Cardiac muscle cell (in vitro differentiated cells and primary cell): Measurements from ENCODE around the genes CYP4A22 and STIL.

- RAMPAGE, long total RNA, result no peak
- RRBS, result no CpG with 5 or more reads among the region's 16 CpGs
Measured at GRCh38 chr1:46522187-46522978, 12.9 kb downstream of the TMEM275 start.

GRCh38 chr1:46526675-46527309 is 8.5 kb downstream of the TMEM275 start:
- RAMPAGE, long total RNA, result no peak
- RRBS, result no CpG with 5 or more reads among the region's 15 CpGs

- RAMPAGE, long total RNA, result no peak
- RRBS, result no CpG with 5 or more reads among the region's 4 CpGs
Measured at GRCh38 chr1:46664869-46665410, 3.2 kb downstream of the ATPAF1 start.

DNA sequence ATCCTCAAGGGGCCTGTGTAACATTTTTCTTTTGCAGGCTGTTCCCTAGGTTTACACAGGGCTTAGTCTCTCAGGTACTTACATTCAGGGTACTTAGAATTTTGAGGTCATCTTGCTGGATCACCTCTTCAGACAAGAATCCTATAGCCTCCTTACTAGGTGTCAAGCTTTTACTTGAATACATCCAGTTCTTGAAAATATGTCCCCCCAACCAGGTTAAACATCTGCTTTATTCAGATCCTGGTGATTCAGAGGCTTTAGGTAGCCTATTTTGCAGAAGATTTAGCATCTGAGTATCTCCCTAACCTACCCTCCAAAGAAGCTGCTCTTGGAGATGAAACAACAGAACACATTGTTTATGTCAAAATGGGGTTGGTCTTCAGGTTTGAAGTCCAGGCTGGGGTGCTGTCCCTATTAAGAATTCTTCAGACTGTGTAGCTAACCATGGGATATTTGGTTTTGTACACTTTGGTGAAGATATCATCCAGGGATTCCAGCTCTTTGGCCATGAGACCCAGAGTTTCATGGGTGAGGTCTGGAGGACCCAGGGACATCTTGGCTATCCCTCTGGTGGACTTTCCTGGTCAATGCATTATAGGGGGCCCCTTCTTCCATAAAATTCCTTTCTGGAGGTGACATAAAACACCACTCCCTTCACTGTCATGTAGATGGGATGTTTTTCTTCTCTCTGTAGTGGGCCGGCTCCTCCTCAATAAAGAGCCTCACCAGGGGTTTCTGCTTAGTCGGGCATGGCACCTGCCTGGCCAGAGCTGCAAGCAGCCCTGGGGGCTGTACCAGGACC is 2.4 kb downstream of the ATPAF1 start:
- RAMPAGE, long total RNA, result no peak
- RRBS, result no CpG with 5 or more reads among the region's 2 CpGs

DNA sequence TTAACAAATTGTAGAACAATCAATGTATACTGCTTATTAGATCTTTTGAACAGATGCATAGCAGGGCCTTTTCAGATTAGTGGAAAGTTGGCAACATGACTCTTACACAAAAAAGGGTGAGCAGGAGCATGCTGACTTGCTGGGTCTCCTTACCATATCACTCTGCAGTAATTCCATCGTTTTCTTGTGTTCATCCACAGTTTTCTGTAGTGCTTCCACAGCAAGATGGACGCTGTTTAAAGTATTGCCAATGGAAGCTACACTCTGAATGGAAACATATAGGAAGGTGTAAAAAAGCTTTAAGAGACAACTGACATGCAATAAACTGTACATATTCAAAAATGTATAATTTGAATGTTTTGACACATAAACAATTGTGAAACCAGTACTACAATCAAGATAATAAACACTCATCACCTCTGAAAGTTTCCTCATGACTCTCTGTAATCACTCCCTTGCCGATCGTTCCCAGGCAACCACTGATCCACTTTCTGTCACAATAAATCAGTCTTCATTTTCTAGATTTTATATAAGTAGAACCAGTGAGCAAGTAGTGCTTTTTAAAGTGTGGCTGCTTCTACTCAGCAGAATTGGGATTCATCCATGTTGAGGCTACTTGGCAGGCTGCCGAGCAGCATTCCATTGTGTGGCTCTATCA is 20.1 kb downstream of the TEX38 start:
- RAMPAGE, long total RNA, result no peak
- RRBS, result no CpG with 5 or more reads among the region's 5 CpGs

GRCh38 chr1:47136965-47137619 is at the start of gene CYP4A22:
TSS of gene CYP4A22 (plus strand) at chr1:47137441.
- RAMPAGE, long total RNA, result no peak
- RRBS, result no CpG with 5 or more reads among the region's 6 CpGs

- RAMPAGE, long total RNA, result no peak
- RRBS, result 0% methylated on average over 4 of the region's 18 CpGs
Measured at GRCh38 chr1:47226128-47226733, 5.8 kb downstream of the TAL1 start.

- RAMPAGE, long total RNA, result start-site peak on the plus strand at chr1:47314500-47314549, 13 and 16 reads in 2 replicates
- RRBS, result 3% methylated on average over 10 of the region's 70 CpGs
Measured at GRCh38 chr1:47313262-47314649, at the start of gene STIL. TSS of gene STIL (minus strand) at chr1:47314147.

GRCh38 chr1:47577979-47578692 is 140.3 kb downstream of the FOXD2 start:
- RAMPAGE, long total RNA, result no peak
- RRBS, result 3% methylated on average over 4 of the region's 22 CpGs

DNA sequence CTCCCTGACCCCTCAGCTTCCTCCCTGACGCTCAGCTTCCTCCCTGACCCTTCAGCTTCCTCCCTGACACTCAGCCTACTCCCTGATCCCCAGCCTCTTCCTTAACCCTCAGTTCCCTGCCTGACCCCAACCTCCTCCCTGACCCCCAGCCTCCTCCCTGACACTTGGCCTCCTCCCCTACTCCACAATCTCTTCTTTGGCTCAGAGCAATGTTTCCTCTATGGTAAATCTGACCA is 263.9 kb downstream of the FOXD2 start:
- RAMPAGE, long total RNA, result no peak
- RRBS, result no CpG with 5 or more reads among the region's 1 CpG

GRCh38 chr1:47727367-47727571 is 269.9 kb downstream of the TRABD2B start:
- RAMPAGE, long total RNA, result no peak
- RRBS, result no CpG with 5 or more reads among the region's 4 CpGs

DNA sequence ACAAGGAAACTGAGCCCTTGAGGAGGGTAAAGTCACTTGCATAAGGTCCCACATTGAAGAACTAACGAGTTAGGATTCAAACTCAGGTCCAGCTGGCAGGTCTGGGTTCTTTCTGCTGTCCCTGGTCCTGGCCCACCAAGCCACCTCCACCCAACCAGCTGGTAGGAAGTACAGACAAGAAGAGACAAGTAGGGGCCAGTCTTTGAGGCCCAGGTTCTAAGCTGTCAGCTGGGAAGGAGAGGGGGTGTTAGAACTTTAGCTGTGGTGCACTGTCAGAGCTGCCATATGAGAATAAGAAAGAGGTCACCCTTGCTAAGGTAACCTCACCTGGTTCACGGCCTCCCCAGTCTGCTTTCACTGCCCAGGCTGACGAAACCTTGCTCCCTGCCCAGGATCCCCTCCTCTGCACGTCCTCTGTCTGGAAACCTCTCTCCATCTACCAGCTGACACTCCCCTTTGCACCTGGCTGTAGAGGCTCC is 188.5 kb downstream of the TRABD2B start:
- RAMPAGE, long total RNA, result no peak
- RRBS, result no CpG with 5 or more reads among the region's 4 CpGs

- RAMPAGE, long total RNA, result no peak
- RRBS, result no CpG with 5 or more reads among the region's 2 CpGs
Measured at GRCh38 chr1:47938278-47938861, 58.8 kb downstream of the TRABD2B start.

DNA sequence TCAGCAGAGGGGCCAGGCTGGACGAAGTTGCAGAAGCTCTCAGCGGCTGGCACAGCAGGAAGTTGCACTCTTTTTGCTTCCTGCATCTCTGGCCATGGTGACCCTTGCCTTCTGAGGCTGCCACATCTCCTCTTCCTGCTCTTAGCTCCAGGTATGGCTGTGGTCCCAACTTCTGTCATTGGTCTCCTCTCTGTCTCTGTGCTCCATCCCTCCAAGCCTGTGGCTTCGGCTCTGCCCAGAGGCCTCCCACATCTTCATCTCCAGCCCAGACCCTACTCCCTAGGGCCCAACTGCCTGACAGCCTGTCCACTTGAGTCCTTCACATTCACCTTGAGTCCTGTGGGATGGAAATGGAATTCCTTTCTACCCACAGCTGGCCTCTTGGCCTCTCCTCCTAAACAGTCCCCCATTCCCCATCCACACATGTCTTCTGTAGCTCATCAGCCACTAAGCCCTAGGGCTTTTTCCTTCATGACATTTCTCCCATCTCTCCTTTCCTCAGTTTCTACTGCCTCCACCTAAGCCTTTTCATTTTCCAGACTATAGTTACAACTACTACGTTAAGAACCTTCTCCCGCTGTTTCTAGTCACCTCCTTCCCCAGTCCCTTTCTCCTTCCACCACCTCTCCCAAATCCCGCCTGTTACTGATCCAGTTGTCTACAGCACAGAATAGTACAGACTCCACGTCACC is 42.3 kb downstream of the TRABD2B start:
- RAMPAGE, long total RNA, result no peak
- RRBS, result no CpG with 5 or more reads among the region's 7 CpGs

DNA sequence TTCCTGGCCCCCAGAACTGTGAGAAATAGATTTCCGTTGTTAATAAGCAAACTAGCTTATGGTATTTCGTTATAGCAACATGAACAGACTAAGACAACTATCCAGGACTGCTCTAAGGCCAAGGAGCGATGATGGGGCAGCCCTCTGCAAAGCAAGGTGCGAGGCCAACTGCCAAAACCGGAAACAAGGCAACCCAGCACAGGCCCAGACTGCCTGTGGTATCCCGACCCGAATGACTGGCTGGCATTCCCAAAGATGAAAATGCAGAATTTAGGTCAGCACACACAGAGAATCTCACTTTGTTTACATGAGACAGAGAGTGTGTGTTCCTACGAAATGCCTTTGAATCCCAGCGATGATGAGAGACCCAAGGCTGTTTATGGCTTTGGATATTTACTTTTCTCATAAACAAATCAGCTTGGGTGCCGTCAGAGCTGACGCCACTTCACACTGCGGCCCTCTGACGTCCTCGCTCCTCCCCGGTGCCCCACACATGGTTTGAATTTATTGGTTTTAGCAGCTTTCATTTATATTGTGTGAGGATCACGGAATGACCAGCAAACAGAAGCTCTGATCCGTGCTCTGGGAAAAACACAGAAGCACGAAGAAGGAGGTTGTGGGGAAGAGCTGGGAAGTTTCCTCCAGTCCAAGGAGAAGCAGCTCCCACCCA is 18.8 kb downstream of the TRABD2B start:
- RAMPAGE, long total RNA, result no peak
- RRBS, result no CpG with 5 or more reads among the region's 18 CpGs

GRCh38 chr1:48677397-48677891 is 99.2 kb downstream of the BEND5 start:
- RAMPAGE, long total RNA, result no peak
- RRBS, result no CpG with 5 or more reads among the region's 9 CpGs

GRCh38 chr1:50048471-50048822 is 24.7 kb upstream of the AGBL4 start:
- RAMPAGE, long total RNA, result no peak
- RRBS, result no CpG with 5 or more reads among the region's 25 CpGs

GRCh38 chr1:50755420-50755990 is 204.6 kb downstream of the FAF1 start:
- RAMPAGE, long total RNA, result no peak
- RRBS, result no CpG with 5 or more reads among the region's 6 CpGs

GRCh38 chr1:50892248-50893368 is 67.5 kb downstream of the FAF1 start:
- RAMPAGE, long total RNA, result no peak
- RRBS, result no CpG with 5 or more reads among the region's 8 CpGs

DNA sequence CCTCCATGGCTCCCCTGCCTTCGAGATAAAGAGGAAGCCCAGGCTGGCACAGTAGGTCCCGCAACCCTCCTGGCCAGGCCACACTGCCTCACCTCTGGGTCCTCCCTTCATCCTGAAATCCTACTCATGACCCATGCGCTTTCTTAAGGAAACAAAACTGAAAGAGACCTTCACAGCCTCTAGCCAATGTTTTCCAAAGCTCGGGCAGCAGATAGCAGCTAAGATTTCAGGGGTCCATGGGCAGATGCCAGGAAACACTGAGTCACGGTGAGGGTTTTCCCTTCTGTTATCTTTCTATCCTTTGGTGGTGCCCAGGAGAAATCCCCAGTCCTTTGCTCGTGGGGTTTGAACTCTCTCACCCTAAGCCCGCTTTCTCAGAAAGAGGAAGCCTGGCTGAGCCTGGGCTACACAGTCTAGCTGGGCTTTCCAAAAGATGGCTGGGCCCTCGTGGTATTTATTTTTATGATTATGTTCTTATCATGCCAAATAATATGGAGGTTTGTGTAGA is 26.6 kb downstream of the TTC39A start:
- RAMPAGE, long total RNA, result no peak
- RRBS, result no CpG with 5 or more reads among the region's 8 CpGs